Skeletal muscle satellite cell (primary cell): ENCODE results near the genes SOST and DUSP3.

DNA sequence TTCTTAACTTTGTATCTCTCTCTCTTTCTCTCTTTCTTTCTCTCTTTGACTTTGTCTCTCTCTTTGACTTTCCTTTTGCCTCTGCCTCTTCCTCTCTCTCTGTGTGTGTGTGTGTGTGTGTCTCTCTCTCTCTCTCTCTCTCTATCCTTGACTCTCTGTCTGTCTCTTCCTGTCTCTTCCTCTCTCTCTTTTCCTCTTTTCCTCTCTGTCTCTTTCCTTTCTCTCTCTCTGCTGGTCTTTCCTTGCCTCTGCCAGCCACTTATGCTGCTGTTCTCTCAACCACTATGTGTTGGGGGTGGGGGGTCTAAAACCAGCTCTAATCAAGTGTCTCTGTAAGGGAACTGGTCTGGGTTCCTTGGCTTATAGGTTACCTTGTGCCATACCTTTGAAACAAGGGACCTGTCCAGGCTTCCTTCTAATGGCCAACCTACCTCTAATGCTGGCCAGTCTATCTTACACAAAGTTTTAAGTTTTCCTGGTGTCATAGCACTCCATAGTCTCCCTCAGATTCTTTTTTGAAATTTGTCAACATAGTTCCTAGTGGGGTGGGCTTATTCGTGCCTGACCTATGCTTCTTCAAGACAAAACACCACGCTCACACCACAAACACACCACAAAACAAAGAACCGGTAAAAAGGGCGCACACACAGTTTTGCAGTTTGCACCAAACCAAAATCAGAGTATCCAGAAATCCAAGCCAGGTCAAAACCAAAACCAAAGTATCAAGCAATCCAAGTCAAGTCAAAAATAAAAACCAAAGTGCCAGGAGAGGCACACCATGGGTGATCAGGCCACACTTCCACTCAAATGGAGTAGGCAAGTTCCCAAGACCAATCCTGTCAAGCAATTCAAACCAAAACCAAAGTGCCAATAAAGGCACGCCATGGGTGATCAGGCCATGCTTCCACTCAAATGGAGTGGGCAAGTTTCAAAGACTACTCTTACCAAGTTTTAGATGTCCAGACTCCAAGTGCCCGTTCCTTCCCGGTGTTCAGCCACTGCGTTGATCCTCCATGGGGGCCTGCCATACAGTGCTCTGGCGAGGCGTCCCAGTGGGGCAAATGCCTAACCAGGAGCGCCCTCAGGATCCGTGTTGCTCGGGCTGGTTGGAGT lies 4.6 kb upstream of the NBR1 start:
- CAGE, long polyA plus RNA: no peak

DNA sequence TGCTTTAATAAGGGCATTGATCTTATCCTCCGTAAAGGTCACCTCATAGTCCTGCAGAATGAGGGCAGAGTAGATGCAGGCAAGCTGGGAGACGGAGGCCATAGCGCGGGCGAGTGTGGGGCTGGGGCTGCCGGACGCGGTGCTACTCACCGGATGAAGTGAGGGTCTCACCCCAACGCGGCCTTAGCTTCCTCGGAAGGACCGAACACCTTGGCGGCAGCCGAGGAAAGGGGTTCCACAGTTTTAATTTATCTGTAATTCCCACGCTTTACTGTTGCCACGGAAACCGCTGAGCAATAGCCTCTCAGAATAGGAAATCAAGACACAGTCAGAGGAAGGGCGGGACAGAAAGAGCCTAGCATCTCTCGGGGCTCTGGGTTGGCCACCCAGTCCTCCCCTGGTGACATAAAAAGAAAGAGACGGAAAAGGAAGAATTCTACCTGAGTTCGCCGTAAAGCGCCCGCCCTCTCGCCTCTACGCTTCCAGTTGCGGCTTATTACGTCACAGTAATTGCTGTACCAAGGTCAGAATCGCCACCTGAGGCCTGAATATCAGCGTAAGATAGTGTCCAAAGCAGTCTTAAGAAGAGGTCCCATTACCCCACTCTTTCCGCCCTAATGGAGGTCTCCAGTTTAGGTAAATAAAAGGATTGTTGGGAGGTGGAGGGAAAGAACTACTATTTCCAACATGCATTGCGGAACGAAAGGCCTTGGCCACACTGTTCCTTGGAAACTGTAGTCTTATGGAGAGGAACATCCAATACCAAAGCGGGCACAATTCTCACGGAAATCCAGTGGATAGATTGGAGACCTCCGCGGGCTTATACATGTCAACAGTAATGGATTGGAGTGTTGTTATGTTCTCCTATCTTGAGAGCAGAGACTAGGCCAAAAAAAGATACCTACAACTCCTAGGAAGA lies 779 bp upstream of the NBR1 start:
- CAGE, long polyA plus RNA: no peak

DNA sequence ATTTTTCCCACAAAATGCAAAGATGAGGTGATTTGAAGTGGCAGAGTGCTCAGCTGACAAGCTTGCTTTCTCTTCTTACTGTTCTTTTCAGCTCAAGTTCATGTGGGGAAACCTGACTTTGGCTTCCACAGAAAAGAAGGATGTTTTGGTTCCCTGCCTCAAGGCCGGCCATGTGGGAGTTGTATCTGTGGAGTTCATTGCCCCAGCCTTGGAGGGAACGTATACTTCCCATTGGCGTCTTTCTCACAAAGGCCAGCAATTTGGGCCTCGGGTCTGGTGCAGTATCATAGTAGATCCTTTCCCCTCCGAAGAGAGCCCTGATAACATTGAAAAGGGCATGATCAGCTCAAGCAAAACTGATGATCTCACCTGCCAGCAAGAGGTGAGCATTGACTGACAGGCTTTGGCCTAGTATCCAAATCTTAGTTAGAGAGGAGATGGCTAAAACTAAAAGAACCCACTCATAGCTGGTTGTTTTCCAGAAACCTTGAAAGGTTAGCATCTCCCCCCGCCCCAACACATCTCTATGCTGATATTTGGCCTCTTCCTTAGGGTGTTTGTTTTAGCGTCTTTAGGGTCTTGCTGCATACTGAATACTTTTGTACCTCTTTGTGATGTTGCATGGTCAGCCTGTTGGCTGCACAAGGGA lies 18.3 kb upstream of the TMEM106A start:
- CAGE, long polyA plus RNA: no peak

DNA sequence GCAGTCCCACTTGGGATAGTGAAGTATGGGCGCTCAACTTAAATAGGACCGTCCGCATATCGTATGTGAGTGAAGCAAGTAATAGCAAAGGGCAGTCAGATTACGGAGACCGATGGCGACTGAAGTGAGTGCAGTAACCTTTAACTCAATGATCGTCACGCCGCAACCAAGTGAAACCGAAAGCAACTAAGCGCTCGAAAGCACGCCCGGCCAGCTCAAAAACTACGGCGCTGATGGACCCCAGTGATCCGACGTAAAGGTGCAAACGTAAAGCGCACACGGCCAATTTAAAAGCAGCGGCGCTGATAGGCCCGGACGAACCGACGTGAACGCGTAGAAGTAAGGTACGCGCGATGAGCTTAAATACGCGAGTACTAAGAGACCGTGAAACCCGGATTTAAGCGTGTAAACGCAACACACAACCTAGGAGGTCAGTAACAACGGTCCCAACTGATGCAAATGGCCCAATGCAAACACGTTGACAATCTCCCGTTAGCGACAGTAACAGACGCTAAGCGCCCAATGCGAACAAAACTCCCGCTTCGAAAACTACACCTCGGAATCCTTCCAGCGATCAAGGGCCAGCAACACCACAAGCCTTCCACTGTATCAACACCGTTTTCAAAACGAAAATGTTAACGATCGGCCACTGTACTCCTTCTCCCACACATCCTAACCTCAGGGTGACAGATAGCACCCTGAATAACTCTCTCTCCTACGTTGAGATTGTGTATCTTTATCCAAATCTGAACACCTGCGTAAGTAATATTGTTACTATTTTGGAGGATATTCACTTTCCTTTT lies 37.9 kb upstream of the ARL4D start:
- CAGE, long polyA plus RNA: no peak

- CAGE, long polyA plus RNA: no peak
These were observed 18.7 kb downstream of the ARL4D start for GRCh38 chr17:43417480-43417905.

- CAGE, long polyA plus RNA: no peak
These were observed 27.0 kb upstream of the DHX8 start for GRCh38 chr17:43456587-43457457.

GRCh38 chr17:43578479-43579291 lies 32.5 kb upstream of the ETV4 start:
- CAGE, long polyA plus RNA: no peak

DNA sequence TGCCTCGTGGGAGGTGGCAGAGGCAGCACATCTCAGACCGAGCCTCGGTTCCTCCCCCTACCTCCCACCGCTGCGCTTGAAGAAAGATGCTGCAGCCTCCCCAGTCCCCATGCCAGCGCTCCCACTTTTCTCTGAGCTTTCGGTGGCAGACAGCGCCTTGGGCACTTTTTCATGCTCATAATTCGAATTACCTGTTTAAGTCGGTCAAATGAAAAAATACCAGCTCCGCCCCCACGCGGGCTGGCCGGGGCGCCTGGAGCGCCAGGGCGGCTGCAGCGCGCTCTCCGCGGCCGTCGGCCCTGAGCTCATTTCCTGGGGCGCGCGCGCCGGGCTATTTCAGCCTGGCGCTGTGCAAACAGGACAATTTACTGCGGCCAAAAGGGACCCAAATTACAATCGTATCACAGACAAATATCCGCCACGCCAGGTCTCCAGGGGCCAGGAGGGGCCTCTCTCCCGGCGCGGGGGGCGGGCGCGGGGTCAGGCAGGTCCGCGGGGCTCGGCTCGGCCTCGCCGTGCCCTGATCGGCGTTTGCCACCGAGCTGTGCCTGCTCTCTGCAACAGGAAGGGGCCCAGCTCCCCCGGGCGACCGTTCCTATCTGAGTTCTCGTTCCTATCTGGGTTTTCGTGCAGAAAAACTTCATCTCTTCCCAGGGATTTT lies 44.9 kb downstream of the SOST start:
- CAGE, long polyA plus RNA: no peak

DNA sequence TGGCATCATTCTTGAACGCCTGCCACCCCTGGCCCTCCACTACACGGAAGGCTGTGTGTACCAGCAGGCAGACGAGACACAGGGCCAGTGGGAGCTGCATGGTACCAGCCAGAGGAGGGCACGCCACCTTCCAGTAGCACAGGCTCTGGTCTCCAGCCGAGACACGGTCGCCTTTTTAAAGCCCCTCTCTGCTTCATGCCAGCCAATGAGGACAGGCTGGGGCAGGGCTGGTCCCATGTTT lies at the start of gene SOST:
SOST (minus strand) TSS at position 150 of the 241 bp plus-strand sequence.
- CAGE, long polyA plus RNA: no peak

- CAGE, long polyA plus RNA: no peak
These were observed 218 bp upstream of the SOST start for GRCh38 chr17:43758883-43759134.

GRCh38 chr17:43778545-43779705 lies at the start of gene DUSP3:
DUSP3 (minus strand) TSS chr17:43778977.
- CAGE, long polyA plus RNA: no peak

- CAGE, long polyA plus RNA: no peak
These were observed 2.2 kb downstream of the MPP3 start for GRCh38 chr17:43830715-43831181.

DNA sequence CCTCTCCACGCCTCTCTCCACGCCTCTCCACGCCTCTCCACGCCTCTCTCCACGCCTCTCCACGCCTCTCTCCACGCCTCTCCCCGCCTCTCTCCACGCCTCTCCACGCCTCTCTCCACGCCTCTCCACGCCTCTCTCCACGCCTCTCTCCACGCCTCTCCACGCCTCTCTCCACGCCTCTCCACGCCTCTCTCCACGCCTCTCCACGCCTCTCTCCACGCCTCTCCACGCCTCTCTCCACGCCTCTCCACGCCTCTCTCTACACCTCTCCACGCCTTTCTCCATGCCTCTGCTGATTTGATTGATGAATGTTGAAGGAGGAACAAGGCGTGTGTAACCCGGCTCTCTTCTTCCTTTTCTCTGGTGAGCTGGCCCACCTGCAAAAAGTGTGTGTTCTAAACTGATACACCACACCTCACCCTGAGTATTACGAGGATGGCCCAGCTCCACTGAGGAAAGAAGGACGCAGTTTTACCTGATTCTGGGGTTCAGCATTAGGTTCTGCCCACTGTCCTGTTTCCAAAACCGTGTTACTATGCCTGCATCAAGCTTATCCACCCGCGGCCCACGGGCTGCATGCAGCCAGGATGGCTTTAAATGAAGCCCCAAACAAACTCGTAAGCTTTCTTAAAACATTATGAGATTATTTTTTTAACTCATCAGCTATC lies 4.3 kb upstream of the CD300LG start:
- CAGE, long polyA plus RNA: no peak

DNA sequence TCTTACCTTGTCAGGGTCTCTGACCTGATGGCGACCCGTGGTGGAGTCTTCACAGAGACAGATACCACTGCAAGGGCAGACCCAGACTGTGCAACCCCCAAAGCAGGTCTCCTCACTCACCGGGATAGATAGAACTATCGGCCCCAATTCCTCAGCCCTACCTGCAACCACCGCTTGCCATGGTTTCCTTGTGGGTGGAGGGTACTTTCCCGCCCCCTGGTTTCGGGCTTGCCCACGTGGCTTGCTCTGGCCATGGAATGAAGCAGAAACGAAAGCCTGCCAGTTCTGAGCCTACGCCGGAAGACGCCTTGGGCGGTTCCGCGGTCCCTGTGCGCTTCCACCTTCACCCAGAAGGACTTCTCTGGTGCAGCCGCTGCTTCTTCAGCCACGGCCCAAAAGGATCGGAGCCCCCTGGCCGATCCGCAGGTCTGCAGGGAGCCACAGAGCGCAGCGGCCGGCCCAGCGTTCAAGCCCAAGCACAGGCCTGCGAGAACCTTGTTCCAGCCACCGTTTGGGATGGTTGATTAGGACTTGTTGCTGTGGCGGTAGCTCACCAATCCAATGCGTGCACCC lies 9.9 kb upstream of the MPP2 start:
- CAGE, long polyA plus RNA: no peak

DNA sequence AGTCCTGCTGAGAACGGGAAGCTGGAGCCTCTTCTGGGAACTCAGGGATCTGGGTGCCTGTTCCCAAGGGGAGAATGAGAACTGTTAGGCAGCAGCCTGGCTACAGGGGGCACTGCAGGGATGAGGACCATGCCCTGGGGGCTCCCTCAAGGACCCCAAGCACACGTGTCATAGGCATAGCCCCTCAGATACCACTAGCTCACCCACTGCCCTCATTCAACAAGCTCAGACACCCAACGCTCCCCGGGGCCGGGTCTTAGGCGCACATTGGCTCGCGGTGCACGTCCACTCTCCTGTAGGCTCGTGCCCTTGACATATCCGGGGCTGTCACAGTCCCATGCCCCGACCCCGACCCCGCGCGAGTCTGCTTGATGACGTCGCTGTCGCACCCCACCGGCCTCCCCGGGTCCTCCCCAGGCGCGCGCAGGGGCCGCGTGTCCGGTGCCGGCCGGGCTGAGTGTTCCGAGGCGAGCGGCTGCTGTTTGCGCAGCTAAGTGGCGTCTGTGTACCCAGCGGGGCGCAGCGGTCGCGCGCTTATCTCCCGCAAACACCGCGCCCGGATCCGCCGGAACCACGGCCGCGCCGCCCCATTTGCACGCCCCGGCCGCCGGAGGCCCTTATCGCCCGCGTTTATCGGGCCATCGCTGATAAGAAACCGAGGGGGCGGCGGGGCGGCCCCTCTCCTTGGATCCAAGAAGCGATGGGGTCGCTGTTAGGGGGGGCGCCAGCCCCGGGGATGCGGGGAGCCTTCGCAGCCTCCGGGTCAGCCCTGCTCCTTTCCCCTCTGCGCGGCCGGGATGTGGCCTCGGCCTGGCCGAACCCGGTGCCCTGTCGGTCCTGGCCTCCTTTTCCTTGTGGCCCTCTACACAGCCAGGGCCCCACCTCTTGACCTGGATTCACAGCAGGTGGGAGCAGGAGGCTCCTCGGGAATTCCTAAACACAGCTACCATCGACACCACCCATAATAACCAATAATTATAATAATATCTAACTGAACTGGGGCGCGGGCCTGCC lies 20.7 kb upstream of the NAGS start:
- CAGE, long polyA plus RNA: no peak

DNA sequence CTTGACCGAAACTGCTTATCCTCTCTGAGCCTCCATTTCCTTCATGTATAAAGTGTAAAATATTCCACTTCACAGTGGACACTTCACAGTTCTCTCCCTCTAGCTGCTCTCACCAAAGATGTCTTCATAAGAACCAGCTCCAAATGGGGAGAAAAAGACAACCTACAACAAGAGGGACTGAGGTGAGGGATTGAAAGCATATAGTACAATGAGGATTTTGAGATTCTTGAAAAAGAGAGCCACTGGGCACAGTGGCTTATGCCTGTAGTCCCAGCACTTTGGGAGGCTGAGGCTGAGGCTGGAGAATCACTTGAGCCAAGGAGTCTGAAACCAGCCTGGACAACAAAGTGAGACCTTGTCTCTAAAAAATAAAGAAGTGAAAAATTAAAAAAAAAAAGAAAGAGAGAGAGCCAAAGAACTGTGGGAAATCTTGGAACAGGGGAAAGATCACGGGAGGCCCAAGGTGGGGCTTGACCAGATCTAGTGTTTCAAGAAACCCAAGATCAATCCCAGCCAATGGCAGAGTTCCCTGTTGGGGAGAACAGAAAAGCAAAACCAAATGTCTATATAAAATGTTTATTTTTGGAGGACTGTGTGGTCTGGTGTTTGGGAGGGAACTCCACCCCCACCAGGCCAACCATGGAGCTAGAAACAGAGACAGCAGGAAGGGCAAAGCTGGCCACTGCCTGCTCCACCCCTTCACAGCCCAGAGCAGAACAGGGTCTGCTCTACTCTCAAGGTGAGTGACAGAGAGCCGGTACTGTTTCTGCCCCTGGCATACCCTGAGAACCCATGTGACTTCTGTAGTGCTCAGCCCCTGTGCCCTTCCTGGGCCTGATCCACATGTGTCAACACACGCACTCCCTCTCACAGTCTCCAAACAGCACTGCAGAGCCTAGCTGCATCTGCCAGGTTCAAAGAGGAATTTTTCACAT lies 3.9 kb downstream of the TMEM101 start:
- CAGE, long polyA plus RNA: no peak

DNA sequence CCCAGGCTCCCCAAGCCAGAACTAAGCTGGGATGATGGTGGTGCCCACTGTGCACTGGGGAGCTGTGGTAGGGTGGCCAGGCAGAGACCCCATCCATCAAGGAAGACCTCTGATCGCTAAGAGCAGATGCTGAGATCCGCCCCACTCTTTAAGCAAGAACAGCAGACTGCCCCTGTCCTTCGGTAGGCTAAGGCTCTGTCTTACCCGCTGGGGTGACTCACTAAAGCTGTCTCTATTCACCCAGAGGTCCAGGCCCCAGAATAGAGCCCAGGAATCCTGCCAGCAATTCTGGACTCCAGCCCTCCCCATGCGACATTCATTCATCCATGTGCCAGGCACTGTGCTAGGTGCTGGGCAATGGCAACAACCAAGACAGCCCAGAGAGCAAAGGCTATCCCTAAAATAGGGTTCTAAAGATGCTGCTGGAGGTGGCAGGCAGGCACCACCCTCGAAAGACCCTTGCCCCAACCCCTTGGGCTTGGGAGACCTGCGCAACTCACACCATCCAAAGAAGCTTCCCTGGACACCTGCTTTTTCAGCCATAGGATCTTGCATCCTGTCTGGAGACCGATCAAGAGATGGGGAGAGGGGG lies 15.3 kb downstream of the HDAC5 start:
- CAGE, long polyA plus RNA: no peak

DNA sequence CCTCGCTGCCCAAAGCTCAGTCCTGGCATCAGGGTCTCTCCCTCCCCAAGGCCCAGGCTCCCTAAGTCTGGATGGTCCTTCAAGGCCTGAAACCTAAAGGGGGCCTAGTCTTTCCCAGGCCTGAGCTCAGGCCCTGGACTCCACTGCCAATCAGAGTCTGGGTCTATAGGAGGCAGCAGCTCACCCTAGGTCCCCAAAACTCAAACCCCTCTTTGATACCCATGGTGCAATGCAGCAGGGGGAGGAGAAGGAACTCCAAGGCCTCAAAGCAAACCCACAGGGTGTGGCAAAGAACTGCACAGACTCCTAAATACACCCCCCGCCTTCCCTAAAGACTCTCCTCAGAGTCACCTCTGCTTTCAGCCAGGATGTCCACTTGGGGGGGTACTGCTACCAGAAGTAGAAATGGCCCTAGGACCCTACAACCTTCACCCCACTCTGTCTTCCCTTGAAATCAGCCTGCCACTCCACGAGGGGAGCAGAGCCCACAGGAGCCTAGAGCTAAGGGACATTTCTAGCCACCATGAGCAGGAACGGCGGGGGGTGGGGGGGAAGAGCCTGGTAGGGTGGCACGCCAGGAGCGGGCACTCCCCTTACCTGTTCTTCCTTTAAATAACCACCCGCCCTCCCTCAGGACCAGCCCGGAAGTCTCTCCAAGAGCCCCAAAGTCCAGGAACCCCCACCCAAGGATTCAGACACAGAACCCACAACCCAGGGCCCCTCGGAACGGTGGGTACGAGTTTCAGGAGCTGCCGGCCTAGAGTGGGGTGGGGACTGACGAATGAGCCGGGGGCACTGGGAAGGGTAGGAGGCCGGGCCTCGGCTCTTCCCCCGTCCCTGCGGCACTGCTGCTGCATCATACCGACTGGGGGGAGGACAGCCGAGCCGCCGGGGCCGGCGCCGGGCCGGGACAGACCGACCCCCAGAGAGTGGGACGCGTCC lies 1.2 kb downstream of the ATXN7L3 start:
- CAGE, long polyA plus RNA: no peak

GRCh38 chr17:44280082-44280839 lies 12.3 kb upstream of the SLC4A1 start:
- CAGE, long polyA plus RNA: no peak

DNA sequence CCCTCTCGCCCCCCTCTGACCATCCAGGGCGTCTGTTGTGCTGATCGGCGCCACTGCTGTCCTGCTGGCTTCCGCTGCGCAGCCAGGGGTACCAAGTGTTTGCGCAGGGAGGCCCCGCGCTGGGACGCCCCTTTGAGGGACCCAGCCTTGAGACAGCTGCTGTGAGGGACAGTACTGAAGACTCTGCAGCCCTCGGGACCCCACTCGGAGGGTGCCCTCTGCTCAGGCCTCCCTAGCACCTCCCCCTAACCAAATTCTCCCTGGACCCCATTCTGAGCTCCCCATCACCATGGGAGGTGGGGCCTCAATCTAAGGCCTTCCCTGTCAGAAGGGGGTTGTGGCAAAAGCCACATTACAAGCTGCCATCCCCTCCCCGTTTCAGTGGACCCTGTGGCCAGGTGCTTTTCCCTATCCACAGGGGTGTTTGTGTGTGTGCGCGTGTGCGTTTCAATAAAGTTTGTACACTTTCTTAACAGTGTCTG lies 7.6 kb downstream of the GRN start:
- CAGE, long polyA plus RNA: no peak